Testis (tissue), 5 donors: ENCODE results near the gene MRPL41.

DNA sequence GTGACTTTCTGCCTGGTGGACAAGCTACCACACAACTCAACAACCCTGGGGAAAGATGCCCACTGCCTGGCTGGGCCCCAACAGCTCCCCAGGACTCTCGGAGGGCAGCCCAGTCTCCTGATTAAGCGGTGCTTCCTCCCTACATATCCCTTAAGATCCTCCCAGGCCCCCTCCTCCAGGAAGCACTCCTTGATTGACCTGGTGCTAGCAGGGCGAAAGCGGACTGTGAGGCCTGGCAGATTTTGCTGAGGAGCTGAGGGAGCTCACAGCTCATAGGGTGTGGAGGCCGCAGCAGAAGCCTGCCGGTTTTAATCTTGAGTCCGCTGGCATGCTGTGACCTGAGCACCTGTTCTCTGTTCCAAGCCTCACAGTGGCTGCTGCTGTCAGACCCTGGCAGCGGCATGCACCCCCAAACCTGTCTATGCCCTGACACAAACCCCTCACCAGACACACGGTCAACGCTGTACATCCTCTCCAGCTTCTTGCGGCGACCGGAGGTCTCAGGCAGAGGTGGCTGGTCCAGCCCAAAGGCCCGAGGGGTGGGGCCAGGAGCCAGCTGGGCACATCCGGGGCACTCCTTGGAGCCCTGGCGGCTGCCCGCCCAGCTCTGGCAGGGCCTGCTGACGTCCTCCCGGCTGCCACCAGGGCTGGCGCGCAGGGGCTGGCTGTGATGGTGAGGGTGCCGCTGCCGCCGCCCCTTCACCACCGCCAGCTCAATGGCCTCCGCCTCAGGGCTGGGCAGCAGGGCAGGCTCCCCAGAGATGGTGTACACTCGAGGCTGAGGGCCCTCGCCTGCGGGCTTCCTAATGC, 2.0 kb downstream of the NSMF start:
- PRO-cap, 3 experiments = no peak in any of the 3 experiments
- RAMPAGE, long total RNA, 2 experiments = no peak in any of the 2 experiments
- RRBS = 87% methylated on average over 7 of the region's 29 CpGs

GRCh38 chr9:137550777-137551720, 630 bp upstream of the MRPL41 start:
- PRO-cap, 3 experiments = peak in 2 of 3 experiments; most common plus-strand start chr9:137551220 (in 2); most common minus-strand start chr9:137551532 (in 1)
- RAMPAGE, long total RNA, 2 experiments = no peak in any of the 2 experiments
- RRBS = 2% methylated on average over 25 of the region's 82 CpGs

DNA sequence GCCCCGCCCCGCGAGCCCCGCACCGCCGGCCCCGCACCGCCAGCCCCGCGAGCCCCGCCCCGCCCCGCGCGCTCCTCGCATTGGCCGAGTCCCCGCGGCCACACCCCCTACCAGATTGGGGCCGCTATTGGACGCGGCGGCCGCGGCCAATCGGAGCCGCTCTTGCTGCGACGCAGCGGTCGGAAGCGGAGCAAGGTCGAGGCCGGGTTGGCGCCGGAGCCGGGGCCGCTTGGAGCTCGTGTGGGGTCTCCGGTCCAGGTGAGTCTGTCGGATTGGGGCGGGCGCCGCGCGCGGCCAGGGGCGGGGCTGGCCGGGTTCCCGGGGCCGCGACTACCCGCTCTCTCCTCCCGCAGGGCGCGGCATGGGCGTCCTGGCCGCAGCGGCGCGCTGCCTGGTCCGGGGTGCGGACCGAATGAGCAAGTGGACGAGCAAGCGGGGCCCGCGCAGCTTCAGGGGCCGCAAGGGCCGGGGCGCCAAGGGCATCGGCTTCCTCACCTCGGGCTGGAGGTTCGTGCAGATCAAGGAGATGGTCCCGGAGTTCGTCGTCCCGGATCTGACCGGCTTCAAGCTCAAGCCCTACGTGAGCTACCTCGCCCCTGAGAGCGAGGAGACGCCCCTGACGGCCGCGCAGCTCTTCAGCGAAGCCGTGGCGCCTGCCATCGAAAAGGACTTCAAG, at the start of gene MRPL41:
Gene MRPL41, plus strand, starts transcription at position 159 of the 676 bp plus-strand sequence.
- PRO-cap, 3 experiments = peak in 3 of 3 experiments; most common plus-strand start position 193 of the sequence (in 3); most common minus-strand start position 56 of the sequence (in 3)
- RAMPAGE, long total RNA, 2 experiments = start-site peak on the plus strand in 1 of 2 experiments, centred at position 207 of the sequence, 221 reads per replicate
- RRBS = 1% methylated on average over 34 of the region's 90 CpGs

DNA sequence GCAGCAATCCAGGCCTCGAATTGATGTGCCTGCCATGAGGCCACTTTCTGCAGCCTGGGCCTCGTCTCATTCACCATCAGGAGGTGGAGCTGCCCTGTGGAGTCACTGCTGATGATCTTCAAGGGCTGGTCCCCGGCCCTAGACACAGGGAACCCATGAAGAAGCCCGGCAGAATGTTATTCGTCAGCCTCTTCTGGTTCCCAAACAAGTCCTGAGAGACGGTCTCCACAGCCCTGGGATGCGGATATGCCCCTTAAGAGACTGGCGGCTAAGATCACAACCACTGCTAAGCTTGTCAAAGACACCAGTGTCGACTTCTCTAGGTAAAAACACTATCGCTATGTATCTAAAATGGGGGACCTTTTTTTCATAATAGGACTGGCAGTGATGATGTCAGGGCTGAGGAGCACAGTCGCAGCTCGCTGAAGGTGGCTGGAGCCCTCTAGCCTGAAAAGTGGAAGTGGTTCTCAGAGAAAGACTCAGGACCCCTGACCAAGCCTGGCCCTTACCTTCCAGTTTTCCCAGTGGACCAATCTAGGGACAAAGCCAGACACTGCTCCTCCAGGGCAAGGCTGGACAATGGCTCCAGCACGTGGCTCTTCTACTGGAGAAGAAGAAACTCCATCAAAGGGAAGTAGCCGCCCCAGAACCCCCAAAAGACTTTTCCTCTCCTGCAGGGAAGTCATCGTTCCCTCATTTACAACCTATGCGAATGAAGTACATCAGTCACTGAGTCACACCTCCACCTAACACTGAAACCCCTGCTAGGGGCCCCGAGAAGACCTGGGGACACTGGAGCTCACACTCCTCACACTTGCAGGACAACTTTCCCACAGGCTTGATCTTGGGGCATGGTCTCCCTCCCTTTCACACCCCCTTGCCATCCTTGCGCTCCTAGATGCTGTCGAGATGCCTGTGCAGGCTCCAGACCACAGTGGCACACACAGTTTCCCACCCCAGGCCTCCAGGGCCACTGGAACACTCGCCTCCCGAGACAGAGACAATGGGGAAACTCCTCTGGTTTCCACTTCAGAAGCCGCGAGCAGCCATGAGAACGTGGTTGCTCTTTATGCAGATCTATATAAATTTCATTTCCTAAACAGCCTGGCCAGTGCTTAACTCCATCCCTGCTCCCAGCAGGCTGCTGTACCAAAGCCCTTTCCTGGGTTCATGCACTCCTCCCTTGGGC, 4.1 kb downstream of the DPH7 start:
- PRO-cap, 3 experiments = no peak in any of the 3 experiments
- RAMPAGE, long total RNA, 2 experiments = no peak in any of the 2 experiments
- RRBS = no CpG with 5 or more reads among the region's 24 CpGs

DNA sequence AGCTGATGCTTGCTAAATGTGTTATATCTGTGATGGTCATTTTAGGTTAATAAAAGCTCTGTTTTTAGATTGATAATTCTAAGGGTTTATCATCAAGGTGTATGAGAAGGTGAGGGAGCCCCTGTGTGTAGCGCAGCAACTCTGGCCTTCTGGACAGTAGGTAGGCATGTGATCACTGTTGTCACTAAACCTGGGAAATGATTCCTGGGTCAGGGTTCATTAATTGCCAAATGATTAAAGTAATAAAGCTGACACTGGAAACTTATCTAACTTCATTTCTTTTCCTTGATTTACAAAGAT, 2.2 kb downstream of the EHMT1 start:
- PRO-cap, 3 experiments = no peak in any of the 3 experiments
- RAMPAGE, long total RNA, 2 experiments = no peak in any of the 2 experiments
- RRBS = no CpG with 5 or more reads among the region's 1 CpG

DNA sequence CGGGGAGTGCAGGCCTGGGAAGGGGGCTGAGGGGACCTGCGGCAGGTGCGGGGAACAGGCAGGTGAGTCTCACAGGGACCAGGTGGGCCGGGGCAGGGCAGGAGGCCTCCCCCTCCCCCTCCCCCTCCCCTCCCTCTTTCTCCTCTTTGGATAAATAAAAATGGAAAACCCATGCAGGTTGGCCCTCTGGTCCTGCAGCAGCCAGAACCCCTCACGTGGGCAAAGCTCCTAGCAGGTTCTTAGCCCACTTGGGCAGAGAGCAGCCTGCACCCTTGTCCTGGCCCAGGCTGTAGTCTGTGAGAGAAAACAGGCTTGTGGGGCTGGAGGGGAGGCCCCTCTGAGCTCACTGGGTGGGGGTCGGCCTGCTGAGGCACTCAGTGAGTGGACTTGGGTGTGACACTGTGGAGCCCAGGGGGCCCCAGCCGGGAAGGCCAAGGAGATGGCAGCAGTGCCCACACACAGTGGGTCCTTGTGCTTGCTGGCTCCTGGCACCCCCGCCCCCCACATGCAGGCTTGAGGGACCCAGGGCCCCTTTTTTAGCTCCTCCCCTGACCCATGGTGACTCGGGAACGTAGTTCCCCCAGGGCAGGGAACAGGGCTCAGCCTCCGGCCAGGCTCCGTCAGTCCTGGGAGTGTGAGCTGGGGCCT, 39.9 kb upstream of the CACNA1B start:
- PRO-cap, 3 experiments = peak in 1 of 3 experiments; most common minus-strand start position 538 of the sequence (in 1)
- RAMPAGE, long total RNA, 2 experiments = no peak in any of the 2 experiments
- RRBS = 94% methylated on average over 2 of the region's 12 CpGs

GRCh38 chr9:138147519-138147906, 269.9 kb downstream of the CACNA1B start:
- PRO-cap, 3 experiments = no peak in any of the 3 experiments
- RAMPAGE, long total RNA, 2 experiments = no peak in any of the 2 experiments
- RRBS = 5% methylated on average over 3 of the region's 32 CpGs

DNA sequence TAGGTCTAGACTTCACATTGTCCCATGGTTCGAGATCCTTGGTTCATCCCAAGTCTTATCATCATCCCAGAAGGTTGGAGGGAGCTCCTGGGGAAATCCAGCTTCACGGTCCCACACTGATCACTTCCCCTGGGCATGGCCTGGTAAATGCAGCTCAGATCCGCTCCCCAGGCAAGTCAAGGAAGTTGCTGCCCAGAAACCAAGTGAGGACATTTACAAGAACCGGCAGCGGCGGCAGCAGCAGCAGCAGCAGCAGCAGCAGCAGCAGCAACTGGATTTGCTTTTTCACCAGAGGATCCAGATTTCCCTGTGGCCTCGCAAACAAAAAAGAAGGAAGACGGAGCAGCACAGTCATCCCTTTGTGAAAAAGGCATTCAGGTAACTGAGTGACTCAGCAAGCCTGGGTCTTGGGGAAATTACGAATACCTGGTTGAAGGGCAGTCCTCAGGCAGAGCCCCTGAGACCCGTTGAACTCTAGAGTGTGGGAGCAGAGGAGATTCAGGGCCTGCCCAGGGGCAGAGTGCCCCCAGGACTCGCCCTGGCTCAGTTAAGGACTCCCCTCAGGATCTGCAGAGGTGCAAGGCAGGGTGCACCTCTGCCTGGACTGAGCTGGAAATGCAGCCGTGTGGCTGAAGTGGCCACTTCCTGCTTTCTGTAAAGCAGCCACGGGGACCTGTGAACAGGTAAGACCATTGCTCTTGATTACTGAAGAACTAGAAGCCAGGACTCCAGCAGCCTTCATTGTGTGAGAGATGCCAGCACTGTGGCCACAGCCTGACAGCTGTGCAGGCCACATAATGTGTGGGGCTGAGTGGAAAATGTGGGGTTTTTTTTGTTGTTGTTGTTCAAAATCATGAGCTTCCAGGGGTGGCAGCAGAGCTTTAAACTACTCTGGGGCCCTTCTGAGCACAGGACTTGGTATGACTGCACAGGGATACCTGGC, 339.5 kb downstream of the CACNA1B start:
- PRO-cap, 3 experiments = no peak in any of the 3 experiments
- RAMPAGE, long total RNA, 2 experiments = no peak in any of the 2 experiments
- RRBS = no CpG with 5 or more reads among the region's 13 CpGs